MCF 10A (cell line): ENCODE measurements around a stretch of chr2.

DNA sequence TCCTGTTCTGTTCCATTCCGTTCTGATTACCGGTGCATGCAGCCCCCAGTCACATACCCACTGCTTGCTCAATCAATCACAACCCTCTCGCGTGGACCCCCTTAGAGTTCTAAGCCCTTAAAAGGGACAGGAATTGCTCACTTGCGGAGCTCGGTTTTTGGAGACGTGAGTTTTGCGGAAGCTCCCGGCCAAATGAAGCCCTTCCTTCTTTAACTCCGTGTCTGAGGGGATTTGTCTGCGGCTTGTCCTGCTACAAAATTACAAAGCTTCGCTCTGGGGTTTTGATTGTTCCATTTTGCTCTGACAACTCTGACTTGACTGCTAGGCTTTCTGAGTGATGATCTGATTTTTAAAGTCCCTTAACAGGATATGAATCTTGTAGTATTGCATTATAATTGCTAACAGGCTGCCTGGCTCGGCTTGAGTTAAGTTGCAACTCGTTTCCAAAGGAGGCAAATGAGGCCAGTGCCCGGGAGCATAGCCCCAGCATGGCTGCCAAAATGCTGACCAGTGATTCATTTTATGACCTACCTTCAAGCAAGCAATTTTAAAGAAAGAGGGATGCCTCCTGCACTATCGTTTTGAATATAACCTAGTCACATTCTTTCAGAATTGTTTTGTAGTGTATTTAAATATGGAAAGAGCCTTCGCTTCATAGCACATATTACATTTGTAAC lies 135.5 kb downstream of the COL6A3 start:
- PRO-cap = no peak
- RRBS = no CpG with 5 or more reads among the region's 17 CpGs

DNA sequence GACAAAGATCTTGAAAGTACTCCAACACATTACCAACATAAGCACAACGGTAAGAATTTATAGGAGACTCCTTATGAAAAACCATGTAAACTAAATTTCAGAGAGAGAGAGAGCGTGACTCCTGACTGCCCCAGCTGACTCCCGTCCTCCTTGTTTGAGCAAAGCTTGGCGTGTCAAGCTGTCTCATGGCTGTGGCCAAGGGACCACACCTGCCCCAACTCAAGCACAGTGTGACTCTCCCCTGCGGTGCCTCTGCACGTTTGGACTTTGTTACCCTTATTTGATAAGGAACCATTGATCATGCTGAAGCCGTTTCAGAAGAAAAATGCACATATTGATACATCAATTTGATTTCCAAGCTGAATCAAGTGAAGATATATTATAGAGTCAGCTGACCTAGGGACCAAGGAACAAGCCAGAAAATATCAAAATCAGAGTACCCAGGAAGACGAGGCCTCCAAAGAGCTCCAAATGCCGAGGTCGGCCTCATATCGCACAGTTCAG lies 124.8 kb downstream of the COL6A3 start:
- PRO-cap = no peak
- RRBS = no CpG with 5 or more reads among the region's 11 CpGs

DNA sequence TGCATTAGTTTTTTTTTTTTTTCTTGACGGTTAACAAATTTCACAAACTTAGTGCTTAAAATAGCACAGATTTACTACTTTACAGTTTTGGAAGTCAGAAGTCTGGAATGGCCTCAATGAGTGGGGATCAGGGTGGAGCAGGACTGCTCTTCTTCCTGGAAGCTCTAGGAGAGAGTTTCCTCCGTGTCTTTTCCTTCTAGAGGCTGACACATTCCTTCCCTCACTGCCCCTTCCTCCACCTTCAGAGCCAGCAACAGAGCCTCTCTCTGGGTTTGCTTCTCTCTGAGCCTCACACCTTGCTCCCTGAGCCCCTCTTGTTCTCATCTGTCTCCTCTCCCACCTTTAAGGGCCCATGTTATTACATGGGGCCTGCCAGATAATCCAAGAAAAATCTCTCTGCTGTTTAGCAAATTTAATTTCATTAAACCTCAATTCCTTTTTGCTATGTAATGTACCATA lies 117.1 kb downstream of the COL6A3 start:
- PRO-cap = no peak
- RRBS = no CpG with 5 or more reads among the region's 2 CpGs

DNA sequence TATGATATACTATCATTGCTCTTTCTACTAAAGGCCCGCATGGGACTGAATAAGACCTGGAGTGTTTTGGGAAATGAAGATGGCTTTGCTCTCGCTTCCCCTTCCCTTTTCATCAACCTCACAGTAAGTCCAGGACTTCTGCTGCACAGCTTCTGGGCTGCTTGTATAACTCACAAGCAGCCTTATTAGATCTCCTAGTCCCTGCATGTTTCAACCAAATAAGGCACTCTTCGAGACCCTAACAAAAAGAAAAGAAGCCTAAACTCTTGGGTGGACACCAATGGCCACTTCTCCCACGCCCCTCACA lies 103.7 kb downstream of the COL6A3 start:
- PRO-cap = no peak
- RRBS = no CpG with 5 or more reads among the region's 4 CpGs

DNA sequence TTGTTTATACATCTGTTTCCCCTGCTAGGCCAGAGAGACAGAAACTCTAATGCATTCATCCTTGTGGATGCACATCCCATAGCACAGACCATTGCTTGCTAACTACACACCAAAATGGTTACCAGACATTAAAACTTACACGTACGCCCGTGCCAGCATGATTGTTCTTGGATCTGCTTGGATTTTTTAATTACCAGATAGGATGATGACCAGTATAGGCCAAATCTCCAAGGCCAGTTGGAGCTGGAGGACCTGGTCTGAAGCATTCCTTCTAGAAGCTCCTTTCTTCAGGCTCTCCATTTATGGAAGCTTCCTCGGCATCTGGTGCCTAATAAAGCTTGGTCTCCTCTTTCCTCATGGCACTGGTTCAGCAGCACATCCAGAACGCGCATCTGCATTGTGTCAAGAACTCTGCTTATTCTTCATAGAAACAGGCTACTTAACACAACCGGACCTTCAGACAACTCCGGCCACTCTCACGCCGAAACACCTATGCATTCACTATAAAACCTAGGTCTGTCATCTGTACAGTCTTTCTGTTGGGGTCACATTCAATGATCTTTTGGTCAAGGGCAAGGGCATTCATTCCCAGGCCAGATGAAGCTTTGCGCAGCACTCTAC lies 99.8 kb downstream of the COL6A3 start:
- PRO-cap = no peak
- RRBS = no CpG with 5 or more reads among the region's 11 CpGs

- PRO-cap = no peak
- RRBS = 79% methylated on average over 3 of the region's 17 CpGs
Observed at GRCh38 chr2:237335889-237336709, 77.9 kb downstream of the COL6A3 start.

DNA sequence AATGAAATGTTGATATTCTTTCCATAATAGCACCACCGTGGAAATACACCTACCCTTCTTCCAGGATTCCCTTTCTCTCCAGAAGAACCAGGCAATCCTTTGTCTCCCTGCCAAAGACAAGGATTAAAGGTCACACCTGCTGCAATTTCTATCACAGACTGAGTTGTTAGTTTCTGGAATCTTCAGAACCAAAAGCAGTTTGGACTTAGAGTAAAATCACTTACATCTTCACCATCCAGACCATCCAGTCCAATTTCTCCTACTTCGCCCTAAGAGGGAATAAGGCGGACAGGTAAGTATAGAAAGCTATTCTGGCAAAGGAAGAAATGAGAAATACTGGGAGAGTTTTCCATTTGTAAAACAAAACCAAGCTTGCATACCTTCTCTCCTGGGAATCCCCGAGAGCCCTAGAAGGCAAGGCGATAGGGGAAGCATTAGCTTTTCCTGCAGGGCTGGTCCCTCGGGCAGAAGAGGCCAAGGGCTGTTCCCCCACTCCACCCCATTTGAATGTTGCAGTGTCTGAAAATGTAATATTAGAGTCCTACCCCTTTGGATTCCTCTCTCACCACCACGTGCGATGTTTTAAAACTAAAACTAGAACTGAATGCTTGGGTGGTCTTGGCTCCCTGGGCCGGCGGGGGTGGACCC lies 54.9 kb downstream of the COL6A3 start:
- PRO-cap = no peak
- RRBS = no CpG with 5 or more reads among the region's 10 CpGs

GRCh38 chr2:237360884-237361525 lies 53.0 kb downstream of the COL6A3 start:
- PRO-cap = no peak
- RRBS = no CpG with 5 or more reads among the region's 9 CpGs

GRCh38 chr2:237404951-237405339 lies 9.0 kb downstream of the COL6A3 start:
- PRO-cap = no peak
- RRBS = no CpG with 5 or more reads among the region's 6 CpGs

DNA sequence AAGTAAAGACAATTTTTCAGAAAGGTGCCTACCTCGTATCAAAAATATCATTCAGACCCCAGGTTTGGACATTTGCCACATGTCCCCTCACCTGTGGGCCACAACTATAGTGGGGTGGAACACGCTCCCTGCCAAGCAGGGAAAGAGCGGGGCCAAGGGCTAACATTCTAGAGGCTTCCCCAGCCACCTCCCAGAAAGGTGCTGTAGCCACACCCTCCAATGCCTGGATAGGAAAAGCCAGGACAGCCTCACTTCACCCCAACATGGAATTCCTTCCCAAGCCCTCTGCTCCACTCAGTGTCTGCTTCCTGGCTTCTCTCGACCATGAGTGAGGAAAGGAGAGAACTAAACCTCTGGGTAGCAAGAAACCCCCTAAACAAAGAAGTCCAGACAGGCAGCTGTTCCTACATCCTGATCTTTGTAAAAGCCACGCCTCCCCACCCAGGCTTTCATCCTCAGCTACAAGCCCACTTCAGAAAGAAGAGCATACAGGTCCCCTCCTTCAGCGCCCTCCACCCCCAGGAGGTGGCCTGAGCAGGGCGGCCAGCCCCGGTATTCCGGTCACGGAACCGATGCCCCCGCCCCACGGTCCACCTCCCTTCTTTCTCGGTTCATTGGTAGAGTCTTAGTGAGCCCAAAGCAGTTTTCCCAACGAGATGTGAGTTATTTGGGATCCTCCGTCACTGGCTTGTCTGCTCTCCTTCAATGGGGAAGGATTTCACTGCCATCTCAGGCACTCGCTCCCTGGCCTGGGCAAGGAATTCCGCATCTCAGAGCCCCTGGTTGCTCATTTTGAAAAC lies 2.0 kb downstream of the COL6A3 start:
- PRO-cap = no peak
- RRBS = no CpG with 5 or more reads among the region's 18 CpGs

DNA sequence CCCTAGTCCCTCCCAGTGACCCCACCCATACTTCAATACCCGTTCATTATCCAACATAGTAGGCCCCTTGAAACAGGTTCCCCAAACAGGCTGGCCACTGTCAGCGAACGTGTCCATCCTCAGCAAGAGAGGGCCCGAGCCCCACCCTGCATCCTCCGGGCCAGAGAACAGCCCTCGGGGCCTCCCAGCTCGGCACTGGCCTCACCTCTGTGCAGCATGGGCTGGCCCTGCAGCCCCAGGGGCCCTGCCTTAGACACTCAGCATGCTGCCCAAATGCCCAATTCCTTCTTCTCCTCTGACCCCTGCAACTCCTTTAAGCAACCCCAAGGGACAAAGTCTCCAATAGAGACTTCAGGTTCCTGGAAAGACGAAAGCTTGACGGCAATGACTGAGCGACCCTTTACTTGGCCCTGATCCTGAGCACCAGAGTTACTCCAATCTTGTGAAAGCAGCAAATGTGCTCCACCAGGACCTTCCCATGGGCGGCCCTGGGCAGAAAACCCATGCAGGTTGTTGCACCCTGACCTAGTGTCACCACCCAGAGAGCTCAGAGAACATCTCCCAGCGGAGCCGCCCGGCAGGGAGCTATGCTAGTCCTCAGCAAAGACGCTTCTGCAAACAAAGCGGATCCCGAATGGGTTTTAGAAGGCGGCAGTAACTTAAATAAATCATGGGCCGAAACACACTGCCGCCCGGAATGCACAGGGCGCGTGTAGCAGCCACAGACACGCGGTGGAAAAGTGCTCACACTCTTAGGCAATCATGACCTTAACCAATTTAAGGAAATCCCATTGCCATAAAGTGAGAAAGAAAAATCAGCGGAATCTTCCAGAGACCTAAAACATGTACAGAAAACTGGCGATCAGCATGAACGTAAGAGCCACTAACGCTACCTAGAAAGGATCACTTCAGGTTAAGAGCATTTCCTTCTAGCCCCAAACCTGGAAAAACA lies 706 bp downstream of the COL6A3 start:
- PRO-cap = no peak
- RRBS = no CpG with 5 or more reads among the region's 29 CpGs

- PRO-cap = no peak
- RRBS = no CpG with 5 or more reads among the region's 17 CpGs
Observed at GRCh38 chr2:237434722-237435408, 20.9 kb upstream of the COL6A3 start.

DNA sequence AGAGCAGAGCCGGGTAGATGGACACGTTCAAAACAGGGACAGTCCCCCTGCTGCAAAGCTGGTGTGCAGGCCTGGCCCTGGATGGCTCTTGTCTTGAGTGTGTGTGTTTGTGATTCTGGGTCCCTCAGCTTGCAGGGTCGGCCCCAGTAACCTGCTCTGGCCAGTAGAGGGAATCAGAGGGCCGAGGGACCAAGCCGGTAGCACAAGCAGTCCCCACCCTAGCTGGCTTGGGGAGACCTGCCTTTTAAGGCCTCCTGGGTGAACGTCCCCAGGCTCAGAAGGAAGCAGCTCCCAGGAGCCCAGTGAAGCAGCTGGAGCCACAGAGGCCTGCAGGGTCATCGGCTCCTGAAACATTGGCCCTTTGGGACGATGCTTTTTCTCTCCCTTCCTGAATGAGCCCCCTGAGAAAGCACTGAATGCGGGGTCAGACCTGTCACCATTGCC lies 15.5 kb upstream of the MLPH start:
- PRO-cap = no peak
- RRBS = 10% methylated on average over 2 of the region's 9 CpGs

DNA sequence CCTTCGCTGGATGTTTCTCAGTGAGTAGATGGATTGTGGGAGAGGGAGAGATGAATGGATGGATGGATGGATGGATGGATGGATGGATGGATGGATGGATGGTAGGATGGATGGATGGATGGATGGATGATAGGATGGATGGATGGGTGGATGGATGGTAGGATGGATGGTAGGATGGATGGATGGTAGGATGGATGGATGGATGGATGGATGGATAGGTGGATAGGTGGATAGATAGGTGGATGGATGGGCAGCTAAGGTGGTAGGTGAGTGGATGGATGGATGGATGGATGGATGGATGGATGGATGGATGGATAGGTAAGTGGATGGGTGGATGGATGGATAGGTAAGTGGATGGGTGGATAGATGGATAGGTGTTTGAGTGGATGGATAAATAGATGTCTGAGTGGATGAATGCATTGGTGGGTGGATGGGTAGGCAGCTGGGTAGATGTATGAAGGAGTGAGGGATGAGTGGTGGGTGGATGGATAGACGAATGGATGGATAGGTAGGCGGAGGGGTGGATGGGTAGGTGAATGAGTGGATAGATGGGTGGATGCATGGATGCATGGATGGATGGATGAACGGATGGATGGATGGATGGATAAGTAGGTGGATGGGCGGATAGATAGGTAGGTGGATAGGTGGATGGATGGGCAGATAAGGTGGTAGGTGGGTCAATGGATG lies 29.8 kb downstream of the MLPH start:
- PRO-cap = no peak
- RRBS = no CpG with 5 or more reads among the region's 5 CpGs

- PRO-cap = no peak
- RRBS = no CpG with 5 or more reads among the region's 3 CpGs
Observed at GRCh38 chr2:237517500-237518150, 30.6 kb downstream of the MLPH start.

DNA sequence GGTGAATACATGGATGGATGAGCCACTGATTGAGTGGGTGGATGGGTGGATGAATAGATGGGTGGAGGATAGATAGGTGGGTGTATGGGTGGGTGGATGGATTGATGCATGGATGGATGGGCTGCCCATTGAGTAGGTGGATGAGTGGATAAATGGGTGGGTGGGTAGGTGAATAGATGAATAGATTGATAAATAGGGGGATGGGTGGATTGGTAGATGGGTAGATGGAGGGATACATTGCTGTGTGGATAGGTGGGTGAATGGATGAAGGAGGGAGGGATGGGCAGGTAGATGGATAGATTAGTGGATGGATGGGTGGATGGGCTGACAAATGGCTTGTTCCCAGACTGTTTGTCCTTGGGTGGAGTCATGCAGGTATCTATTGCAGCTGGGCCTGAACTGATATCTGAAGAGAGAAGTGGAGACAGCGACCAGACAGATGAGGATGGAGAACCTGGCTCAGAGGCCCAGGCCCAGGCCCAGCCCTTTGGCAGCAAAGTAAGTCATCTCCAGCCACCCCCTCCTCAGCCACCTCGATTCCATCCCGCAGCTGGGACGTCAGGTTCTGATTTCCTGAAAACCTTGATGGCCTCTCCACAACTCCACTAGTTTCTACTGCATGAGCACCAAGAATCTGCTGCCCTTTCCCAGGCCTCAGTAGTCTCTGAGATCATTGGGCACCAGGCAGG lies 31.2 kb downstream of the MLPH start:
- PRO-cap = no peak
- RRBS = no CpG with 5 or more reads among the region's 4 CpGs

DNA sequence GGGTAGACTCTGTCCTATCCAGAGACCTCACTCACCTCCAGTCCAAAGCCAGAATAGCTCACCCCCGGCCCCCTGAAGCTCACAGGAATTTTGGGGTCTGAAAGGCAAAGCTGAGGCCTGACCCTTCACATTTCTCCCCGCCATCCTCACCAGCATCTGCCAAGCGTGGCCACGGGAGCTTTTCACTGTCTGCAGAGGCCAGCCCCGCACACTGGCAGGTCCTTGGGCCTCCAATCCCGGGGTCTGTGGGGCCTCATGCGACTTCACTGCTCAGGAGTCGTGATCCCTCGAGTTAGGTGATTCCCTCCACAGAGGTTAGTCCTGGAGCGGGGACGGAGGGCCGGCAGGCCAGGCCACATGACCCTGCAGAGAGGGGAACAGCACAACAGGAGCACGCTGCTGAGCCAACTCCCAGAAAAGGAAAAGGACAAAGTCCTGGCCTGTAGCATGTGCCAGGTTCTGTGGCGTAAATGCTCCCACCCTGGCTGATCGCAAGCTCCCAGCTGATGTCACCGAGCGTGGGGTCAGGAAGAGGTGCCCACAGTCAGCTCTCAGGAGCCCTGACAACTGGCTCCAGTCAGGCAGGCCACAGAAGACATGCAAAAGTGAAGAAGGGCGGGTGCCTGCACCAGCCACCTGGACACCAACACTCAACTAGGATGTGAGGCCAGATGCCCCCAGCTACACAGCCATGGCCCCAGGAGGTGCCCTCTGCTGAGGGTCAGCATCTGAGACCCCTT lies 15.3 kb upstream of the PRLH start:
- PRO-cap = no peak
- RRBS = 36% methylated on average over 2 of the region's 18 CpGs

- PRO-cap = no peak
- RRBS = no CpG with 5 or more reads among the region's 21 CpGs
Observed at GRCh38 chr2:237603525-237604271, 13.2 kb upstream of the RAB17 start.

- PRO-cap = no peak
- RRBS = no CpG with 5 or more reads among the region's 2 CpGs
Observed at GRCh38 chr2:237685235-237685588, 57.8 kb downstream of the LRRFIP1 start.

GRCh38 chr2:237694965-237695944 lies 67.9 kb downstream of the LRRFIP1 start:
- PRO-cap = bidirectional peak, plus-strand start at chr2:237695588, minus-strand start at chr2:237695327
- RRBS = no CpG with 5 or more reads among the region's 12 CpGs